Keratinocyte (primary cell): ENCODE data around the gene CRB1.

CAGE:
- cytosol, long polyA minus RNA, result no peak
- cytosol, long polyA plus RNA, result no peak
- long polyA plus RNA, result no peak
- nucleus, long polyA minus RNA, result no peak
- nucleus, long polyA plus RNA, result no peak
These were observed 18.4 kb downstream of the RGS2 start for GRCh38 chr1:192827163-192827675.

DNA sequence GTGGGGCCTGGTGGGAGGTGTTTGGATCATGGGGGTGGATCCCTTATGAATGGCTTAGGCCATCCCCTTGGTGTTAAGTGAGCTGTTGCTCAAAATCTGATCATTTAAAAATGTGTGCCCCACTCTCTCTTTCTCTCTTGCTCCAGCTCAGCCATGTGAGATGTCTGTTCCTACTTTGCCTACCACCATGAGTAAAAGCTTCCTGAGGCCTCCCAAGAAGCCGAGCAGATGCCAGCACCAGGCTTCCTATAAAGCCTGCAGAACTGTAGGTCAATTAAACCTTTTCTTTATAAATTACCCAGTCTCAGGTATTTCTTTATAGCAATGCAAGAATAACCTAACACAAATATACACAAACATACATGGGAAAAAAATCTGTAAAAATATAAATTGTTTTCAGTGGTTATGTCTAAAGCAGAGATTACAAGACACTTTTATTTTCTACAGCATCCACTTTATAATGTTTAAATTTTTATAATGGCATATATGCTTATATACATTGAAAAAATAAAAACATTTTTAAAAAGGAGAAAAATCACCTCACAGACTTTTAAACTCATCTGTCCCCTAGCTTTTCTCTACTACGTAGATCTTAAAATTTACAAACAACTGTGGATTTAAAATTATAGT is 13.7 kb downstream of the UCHL5 start:
CAGE:
- cytosol, long polyA minus RNA, result no peak
- cytosol, long polyA plus RNA, result no peak
- long polyA plus RNA, result no peak
- nucleus, long polyA minus RNA, result no peak
- nucleus, long polyA plus RNA, result no peak

CAGE:
- cytosol, long polyA minus RNA, result no peak
- cytosol, long polyA plus RNA, result no peak
- long polyA plus RNA, result no peak
- nucleus, long polyA minus RNA, result no peak
- nucleus, long polyA plus RNA, result no peak
These were observed 7.8 kb upstream of the CDC73 start for GRCh38 chr1:193114043-193114434.

DNA sequence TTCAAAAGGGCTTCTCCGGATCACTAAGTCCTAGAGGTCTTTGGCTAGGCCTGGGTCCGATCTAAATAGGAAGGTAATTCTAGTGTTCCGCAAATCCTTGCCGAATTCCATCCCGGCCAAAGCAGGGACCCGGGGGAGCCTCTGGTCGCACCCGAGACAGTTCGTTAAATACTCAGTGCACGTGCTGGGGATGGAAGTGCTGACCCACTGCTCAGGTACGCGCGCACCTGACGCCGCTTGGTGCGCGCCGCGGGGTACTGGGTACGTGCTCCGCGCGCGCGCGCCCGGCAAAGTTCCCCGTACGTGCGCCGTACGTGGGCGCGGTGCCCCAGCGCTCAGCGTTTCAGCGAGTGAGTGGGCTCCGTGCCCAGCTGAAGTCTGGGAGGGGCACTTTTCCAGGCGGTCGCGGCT is 315 bp upstream of the CDC73 start:
CAGE:
- cytosol, long polyA minus RNA, result no peak
- cytosol, long polyA plus RNA, result no peak
- long polyA plus RNA, result no peak
- nucleus, long polyA minus RNA, result no peak
- nucleus, long polyA plus RNA, result no peak

DNA sequence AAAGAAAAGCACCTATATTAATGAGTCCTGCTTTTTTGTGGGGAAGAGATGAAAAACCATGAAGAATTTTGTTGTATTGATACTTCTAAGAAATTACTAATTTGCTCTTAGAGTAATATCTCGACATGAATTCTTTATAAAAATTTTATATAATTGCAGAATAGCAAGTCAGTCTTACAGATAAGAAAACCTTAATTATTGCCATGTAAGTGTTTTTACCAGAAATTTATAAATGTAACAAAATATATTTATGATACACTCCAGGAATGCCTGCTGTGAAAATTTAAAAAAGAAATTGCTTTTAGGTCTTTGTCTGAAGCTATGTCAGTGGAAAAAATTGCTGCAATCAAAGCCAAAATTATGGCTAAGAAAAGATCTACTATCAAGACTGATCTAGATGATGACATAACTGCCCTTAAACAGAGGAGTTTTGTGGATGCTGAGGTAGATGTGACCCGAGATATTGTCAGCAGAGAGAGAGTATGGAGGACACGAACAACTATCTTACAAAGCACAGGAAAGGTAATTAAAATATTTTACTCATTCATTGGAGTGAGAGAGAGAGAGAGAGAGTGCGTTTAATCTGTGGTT is 19.8 kb downstream of the CDC73 start:
CAGE:
- cytosol, long polyA minus RNA, result no peak
- cytosol, long polyA plus RNA, result no peak
- long polyA plus RNA, result no peak
- nucleus, long polyA minus RNA, result start-site peak on the plus strand centred at position 270 of the sequence, 953 bp wide, 47 reads
- nucleus, long polyA plus RNA, result no peak

DNA sequence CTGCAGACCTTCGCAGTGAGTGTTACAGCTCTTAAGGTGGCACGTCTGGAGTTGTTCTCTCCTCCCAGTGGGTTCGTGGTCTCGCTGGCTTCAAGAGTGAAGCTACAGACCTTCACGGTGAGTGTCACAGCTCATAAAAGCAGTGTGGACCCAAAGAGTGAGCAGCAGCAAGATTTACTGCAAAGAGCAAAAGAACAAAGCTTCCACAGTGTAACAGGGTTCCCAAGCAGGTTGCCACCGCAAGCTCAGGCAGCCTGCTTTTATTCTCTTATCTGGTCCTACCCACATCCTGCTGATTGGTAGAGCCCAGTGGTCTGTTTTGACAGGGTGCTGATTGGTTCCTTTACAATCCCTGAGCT is 886.1 kb downstream of the KCNT2 start:
CAGE:
- cytosol, long polyA minus RNA, result no peak
- cytosol, long polyA plus RNA, result no peak
- long polyA plus RNA, result no peak
- nucleus, long polyA minus RNA, result start-site peak on the minus strand centred at position 234 of the sequence, 6 bp wide, 142 reads
- nucleus, long polyA plus RNA, result no peak

DNA sequence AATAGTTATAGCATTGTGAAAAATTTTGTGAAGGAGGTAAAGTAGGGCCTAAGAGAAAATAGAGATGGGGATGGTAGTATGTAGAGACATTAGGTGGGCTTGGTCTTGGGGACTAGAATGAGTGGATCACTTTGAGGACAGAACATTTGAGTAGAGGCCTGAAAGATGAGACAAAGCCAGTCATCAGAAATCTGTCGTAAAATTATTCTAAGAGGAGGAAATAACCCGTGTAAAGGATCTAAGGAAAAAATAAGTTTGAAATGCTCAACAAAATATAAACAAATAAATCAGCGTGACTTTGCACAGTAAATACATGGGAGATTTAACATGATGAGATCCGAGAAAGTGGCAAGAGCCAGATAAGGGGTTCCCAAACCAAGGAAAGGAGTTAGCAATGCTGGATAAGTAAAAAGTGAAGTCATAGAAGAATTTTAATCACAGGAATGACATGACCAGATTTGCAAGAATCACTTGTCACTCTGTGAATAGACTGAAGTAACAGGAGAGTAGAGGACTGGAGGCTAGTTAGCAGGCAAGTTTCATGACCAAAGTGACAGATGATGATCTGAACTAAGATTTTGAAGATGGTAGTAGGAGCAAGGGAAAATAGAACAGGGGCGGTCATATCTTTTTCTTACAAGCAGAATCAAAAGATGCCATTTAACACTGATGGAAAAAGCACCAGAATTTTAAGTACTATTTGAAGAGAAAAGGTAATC is 8.3 kb downstream of the CFH start:
CAGE:
- cytosol, long polyA minus RNA, result no peak
- cytosol, long polyA plus RNA, result no peak
- long polyA plus RNA, result no peak
- nucleus, long polyA minus RNA, result no peak
- nucleus, long polyA plus RNA, result no peak

DNA sequence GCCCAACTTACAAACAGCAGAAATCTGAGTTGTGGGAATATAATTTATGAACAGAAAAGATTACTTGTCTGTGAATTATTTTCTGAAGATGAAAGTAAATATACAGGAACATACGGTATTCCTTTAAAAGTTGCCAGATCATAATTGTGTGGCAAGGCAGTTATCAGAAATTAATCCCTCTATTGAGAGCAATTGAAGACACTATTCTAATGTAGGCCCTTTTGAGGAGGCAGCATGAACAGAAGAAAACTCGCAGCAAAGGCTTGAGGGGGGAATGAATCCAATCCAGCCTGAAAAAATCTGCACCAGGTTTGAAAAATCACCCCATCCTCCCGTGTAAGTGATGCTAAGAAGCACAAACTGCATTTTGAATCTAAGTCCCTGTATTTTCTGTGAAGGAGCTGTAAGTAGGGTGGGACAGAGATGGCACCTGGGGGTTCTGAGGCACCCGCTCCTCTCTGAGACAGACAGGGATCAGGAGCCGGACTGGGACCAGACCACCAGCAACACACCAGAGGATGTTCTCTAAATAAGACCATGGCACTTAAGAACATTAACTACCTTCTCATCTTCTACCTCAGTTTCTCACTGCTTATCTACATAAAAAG is at the start of gene CRB1:
TSS of gene CRB1 (plus strand) at position 377 of the 608 bp plus-strand sequence.
CAGE:
- cytosol, long polyA minus RNA, result no peak
- cytosol, long polyA plus RNA, result no peak
- long polyA plus RNA, result no peak
- nucleus, long polyA minus RNA, result no peak
- nucleus, long polyA plus RNA, result no peak

DNA sequence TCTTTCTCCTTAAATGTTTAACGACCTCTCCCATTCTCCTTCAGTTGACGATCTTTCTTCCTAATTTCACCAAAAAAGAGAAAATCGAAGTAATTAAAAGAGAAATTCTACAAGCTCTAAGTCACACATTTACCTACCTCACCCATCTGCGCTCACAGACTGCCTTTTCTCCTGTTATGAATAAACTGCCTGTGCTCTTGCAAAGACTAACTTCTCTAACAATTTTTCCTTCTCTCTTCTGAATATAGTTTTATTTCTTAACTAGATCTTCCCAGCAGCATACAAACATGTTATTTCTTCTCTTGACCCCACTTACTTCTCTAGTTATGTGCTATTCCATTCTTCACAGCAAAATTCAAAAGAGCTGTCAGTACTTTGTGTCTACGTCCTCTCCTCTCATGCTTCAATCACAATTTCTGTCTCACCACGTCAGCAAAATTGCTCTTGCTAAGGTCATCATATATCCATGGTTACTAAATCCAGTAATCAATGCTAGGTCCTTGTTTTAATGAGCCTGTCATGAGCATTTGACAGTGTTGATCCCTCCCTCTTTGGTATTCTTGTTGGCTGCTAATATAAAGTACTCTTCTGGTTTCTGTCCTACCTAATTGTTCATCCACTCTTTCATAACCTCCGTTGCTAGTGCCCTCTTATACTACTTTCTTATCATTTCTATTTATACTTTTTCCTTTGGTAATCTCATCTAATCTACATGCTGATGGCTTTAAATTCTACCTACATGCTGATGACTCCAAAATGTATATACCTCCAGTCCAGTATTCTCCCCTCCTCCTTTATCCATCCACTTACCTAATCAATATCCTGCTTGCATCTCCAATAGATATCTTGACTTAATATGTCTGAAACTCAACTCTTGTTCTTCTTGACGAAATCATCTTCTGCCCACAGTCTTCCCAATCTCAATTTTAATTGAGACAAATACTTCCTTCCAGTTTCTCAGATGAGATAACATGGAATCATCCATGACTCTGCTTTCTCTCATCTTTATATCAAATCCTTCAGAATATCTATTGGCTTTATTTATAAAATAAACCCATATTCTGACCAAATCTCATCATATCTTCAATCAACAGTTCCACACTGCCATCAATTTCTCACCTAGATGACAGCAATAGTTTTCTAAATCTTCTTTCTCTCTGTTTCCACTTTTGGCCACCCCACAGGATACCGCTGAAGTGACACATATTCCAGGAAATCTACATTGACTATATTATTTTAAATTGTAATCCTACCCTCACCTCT is 214.0 kb downstream of the DENND1B start:
CAGE:
- cytosol, long polyA minus RNA, result no peak
- cytosol, long polyA plus RNA, result no peak
- long polyA plus RNA, result no peak
- nucleus, long polyA minus RNA, result no peak
- nucleus, long polyA plus RNA, result no peak

CAGE:
- cytosol, long polyA minus RNA, result no peak
- cytosol, long polyA plus RNA, result no peak
- long polyA plus RNA, result no peak
- nucleus, long polyA minus RNA, result no peak
- nucleus, long polyA plus RNA, result no peak
These were observed 99.5 kb downstream of the DENND1B start for GRCh38 chr1:197675835-197676170.

CAGE:
- cytosol, long polyA minus RNA, result no peak
- cytosol, long polyA plus RNA, result no peak
- long polyA plus RNA, result no peak
- nucleus, long polyA minus RNA, result no peak
- nucleus, long polyA plus RNA, result no peak
These were observed 8.3 kb upstream of the DENND1B start for GRCh38 chr1:197783515-197784029.

CAGE:
- cytosol, long polyA minus RNA, result no peak
- cytosol, long polyA plus RNA, result no peak
- long polyA plus RNA, result no peak
- nucleus, long polyA minus RNA, result no peak
- nucleus, long polyA plus RNA, result no peak
These were observed 723 bp downstream of the LHX9 start for GRCh38 chr1:197917497-197918693.

DNA sequence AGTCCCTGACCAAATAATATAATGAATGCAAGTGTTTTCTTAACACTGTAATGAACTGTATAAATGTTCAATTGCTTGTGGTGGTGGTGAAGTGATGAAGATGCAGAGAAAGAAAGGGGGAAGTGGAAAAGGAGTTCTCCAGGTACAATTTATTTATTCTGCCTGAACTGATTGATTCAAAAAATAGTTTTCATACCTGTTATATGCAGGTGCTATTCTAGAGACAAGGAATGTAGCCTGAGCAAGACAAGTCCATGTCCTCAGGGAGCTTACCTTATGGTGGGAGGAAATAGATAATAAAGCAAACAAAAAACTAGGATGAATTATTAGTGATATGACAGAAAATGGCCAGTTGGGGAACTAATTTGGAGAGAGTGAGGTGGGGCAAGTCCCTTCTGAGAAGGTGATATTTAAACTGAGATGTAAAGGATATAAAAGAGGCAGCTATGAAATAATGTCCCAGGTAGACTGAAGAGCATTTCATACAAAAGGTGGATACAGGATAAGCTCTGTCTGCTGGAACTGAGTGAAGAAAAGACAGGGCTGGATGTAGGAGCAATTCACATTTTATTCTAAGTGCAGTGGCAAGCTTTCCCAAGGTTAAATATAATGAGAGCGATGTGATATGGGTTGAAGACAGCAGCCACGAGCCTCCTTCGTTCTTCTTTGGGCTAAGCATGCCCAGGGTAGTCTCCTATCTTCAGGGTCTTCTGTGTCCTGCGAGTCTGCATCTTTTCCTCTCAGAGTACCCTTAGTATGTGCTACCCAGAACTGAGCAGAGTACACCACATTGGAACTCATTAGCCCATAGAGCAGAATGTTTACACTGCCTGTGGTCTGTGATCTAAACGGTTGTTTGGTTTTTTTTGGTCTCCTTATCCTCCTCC is 126.1 kb downstream of the NEK7 start:
CAGE:
- cytosol, long polyA minus RNA, result no peak
- cytosol, long polyA plus RNA, result no peak
- long polyA plus RNA, result no peak
- nucleus, long polyA minus RNA, result no peak
- nucleus, long polyA plus RNA, result no peak

CAGE:
- cytosol, long polyA minus RNA, result no peak
- cytosol, long polyA plus RNA, result no peak
- long polyA plus RNA, result no peak
- nucleus, long polyA minus RNA, result no peak
- nucleus, long polyA plus RNA, result no peak
These were observed 138.2 kb downstream of the NEK7 start for GRCh38 chr1:198294735-198295635.

DNA sequence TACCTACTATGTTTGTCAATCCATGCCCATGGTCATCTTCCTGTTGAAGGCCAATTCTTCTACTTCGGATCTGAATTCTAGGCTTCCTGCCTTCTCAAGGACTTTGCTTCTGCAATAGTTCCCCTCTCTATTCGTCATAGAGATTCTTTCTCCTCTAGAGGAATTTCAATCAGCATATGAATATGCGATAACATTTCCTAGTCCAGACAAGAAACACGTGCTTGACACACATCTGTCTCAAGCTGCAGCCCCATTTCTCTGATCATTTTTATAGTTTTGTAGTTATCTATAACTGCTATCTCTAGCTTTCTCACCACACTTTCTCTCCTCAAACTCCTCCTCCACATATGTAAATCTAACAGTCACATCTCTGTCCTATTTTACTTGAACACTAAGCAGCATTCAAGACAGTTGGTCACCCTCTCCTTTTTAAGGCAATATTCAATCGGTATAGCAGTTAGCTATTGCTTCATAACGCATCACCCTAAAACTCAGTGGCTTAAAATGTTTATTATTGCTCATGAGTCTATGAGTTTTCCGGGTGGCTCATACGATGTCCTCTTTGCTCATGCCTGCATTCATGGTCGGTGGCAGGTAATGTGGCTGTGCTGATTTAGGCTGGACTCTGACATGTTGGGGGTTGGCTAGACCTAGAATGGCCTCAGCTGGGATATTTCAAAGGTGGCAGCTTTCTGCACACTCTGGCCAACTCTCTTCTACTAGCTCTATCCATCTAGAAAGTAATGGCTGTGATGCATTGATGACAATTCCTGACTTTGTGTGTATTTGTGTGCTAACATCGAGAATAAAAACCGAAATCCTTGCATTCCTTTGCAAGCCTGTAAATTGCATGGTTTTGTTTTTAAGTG is 20.7 kb downstream of the ATP6V1G3 start:
CAGE:
- cytosol, long polyA minus RNA, result no peak
- cytosol, long polyA plus RNA, result no peak
- long polyA plus RNA, result no peak
- nucleus, long polyA minus RNA, result no peak
- nucleus, long polyA plus RNA, result no peak

GRCh38 chr1:198633435-198633951 is 5.3 kb upstream of the PTPRC start:
CAGE:
- cytosol, long polyA minus RNA, result no peak
- cytosol, long polyA plus RNA, result no peak
- long polyA plus RNA, result no peak
- nucleus, long polyA minus RNA, result no peak
- nucleus, long polyA plus RNA, result no peak

DNA sequence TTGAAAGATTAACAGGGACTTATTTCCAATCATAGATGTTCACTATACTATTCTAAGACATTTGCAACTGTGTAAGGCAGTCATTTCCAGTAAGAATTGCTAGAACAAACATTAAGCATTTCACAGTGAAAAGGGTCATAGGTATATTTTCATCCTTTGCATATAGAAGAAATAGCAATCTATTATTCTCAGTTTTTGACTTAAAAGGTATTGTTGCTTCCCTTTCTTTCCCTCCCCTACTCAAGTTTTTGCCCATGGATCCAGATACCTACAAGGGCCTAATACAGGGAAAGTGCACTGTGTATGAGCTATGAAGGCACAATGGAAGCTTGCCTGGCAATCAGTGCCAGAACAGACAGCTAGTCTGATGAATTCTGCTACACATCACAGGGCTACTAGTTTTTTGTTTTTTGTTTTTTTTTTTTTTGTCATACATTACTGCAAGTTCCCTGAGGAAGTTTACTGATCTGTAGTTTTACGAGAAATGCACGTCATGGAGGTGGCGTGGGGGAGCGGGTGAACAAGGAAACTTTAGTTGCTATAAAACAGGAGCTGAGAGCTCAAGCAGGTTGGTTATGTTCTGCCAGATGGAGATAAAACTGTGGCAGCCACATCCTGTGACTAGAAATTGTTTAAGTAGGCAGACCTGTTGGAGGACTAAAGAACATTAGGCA is 17.5 kb downstream of the PTPRC start:
CAGE:
- cytosol, long polyA minus RNA, result no peak
- cytosol, long polyA plus RNA, result no peak
- long polyA plus RNA, result no peak
- nucleus, long polyA minus RNA, result no peak
- nucleus, long polyA plus RNA, result no peak

DNA sequence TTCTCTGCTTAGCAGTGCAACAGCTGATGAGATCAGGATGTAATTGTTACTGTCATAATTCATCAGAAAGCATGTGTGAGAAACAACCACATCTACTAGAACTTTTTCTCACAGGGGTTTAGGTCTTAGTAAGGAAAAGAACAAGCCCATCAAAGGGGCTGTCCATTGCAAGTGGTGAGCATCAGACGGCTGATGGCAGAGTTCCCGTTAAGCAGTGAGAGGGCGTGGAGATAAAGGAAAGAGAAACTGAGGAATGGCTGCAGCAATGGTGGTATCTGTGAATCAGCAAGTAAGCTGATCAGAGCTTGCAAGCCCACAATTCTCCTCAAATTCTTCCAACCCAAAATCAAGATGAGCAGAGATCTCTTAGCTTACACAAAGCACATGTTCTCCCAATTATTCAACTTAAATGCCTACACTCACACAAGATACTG is 64.7 kb downstream of the PTPRC start:
CAGE:
- cytosol, long polyA minus RNA, result no peak
- cytosol, long polyA plus RNA, result no peak
- long polyA plus RNA, result no peak
- nucleus, long polyA minus RNA, result no peak
- nucleus, long polyA plus RNA, result no peak

CAGE:
- cytosol, long polyA minus RNA, result no peak
- cytosol, long polyA plus RNA, result no peak
- long polyA plus RNA, result no peak
- nucleus, long polyA minus RNA, result no peak
- nucleus, long polyA plus RNA, result no peak
These were observed 124.5 kb downstream of the PTPRC start for GRCh38 chr1:198763209-198763855.

GRCh38 chr1:198929619-198930861 is 291.2 kb downstream of the PTPRC start:
CAGE:
- cytosol, long polyA minus RNA, result no peak
- cytosol, long polyA plus RNA, result no peak
- long polyA plus RNA, result no peak
- nucleus, long polyA minus RNA, result no peak
- nucleus, long polyA plus RNA, result no peak